Urinary bladder (tissue), 3 donors: ENCODE measurements around a stretch of chr2.

- PRO-cap = no peak
- RAMPAGE, long total RNA = no peak
Measured at GRCh38 chr2:132415750-132416241, 809 bp upstream of the GPR39 start.

- PRO-cap = no peak
- RAMPAGE, long total RNA = no peak
Measured at GRCh38 chr2:133469671-133470200, 98.5 kb downstream of the NCKAP5 start.

DNA sequence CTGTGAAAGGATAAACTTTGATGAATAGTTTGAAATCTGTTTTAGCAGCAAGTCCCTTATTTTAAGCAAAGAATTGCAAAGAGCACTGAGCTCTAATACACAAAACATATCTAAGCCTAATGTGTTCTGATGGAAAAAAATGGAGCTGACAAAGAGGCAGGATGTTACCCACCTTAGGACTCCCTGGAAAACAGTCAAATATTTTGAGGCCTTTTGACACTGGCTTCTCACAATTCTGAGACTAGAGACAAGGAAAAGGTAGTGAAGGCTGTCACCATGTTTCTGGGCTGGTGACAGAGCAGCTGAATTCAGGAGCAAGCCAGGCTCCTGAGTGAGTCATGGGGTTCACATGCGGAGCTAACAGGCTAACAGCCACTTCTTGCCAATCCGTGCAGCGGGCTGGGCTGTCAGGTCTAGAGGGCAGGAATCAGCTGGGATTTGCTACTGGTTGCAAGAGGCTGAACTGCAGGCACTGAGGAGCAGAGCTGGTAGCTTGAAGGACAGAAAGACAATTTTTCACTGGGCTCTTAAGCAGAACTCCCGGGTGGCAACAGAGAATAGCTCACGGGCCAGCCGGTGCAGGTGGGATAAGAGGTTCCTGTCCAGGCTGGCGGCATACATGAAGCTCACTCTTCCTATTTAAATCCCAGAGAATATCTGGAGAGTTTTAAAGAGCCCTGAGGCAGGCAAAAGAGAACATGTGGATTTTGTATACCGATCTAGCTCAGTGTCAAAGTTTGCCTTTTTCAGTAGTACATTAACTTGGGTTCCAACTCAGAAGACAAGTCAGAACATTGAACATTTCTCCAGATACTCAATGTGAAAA is 1.3 kb downstream of the NCKAP5 start:
- PRO-cap = no peak
- RAMPAGE, long total RNA = no peak

DNA sequence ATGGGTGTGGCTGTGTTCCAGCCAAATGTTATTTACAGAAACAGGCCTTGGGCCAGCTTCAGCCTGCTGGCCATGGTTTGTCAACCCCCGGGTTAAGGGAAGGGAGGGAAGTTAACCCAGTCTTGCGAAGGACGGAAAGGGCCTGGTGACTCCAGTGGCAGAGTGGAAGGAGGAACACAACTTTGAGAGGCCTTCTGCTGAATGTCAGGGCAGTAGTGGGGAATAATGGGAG is 34.3 kb upstream of the NCKAP5 start:
- PRO-cap = no peak
- RAMPAGE, long total RNA = no peak

GRCh38 chr2:133974378-133974615 is 279.6 kb upstream of the MGAT5 start:
- PRO-cap = no peak
- RAMPAGE, long total RNA = no peak

DNA sequence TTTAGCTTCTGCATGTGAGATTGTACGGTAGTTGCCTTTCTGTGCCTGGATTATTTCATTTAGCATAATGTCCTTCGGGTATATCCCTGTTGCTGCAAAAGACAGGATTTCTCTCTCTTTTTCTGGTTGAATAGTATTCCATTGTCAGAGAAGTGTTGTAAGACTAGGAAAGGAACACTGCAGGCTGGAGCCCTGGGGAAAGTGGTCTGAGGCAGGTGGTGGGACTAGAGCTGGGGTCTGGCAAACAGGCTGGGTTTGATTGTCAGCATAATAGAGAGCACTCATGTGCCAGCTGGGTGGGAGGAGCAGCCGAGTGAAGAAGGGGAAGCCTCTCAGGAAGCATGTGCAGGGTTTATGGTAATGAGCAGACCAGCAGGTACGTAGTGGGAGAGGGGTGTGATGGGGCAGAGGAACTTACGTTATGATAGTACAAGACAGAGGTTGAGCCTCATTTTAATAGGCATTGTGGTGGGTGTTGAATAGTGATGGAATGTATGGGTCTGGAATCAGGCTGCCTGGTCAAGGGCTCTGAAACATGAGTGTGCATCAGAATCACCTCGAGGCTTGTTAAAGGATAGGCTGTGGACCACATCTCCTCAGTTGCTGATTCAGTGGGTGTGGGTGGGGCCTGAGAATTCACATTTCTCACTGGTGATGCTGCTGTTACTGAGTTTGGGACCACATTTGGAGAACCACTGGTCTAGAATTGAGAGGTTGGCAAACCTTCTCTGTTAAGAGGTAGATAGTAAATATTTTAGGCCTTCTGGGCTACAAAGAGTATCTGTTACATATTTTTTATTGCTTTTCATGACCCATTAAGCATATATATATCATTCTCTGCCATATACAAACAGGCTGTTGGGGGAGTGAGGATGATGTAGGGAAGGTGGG is 1.7 kb upstream of the MGAT5 start:
- PRO-cap = no peak
- RAMPAGE, long total RNA = no peak

DNA sequence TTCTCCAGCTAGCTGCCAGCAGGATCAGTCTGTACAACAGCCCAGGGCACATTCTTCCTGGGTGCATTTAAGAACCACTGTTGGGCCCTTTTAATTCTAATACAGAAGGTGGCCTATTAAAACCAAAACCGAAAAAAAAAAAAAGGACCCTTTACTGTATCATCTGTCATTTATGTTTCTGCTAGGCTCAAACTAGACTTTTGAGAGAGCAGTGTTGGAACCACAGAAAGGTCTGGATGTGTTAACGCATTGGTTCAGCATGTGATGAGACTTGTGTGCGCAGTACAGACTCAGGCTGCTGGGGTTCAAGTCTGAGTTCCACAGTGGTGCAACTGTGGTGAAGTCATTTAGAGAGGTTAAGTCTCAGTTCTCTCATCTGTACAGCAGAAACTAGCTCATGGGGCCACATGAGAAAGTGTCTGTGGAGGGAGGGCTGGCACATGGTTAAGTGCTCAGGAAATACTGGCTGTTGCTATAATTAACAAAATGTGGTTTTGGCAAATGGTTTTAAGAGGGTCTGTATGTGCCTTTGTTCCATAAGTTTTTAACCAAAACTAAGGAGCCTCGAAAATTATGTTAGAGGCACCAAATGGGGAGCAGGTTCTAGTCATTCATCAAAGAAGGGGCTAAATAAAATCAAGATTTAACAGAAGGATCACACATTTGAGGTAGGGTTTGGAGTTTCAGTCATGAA is 29.1 kb downstream of the MGAT5 start:
- PRO-cap = no peak
- RAMPAGE, long total RNA = no peak

DNA sequence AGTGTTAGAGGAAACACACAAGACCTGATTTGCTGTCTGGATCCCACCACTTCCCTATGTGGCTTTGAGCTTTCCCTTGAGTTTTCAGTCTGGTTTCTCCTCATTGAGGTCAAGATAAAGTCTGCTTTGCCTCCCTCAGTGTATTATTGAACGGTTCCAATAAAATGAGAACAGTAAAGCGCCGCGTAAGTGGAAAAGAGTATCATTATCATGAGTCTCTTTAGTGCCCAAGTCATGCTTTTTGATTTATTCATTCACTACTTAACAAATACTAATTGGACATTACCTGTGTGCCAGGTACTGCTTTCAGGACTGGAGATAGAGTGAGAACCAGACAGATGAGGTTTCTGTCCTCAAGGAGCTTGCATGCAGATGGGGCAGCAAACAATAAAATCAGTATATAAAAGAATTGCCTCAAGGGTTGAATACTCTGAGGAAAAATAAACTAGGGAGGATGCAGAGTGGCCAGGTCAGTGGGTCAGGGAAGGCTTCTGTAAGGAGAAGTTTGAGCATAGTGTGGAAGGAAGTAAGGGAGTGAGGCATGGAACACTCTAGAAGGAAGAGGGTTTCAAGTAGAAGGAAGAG is 74.6 kb downstream of the MGAT5 start:
- PRO-cap = no peak
- RAMPAGE, long total RNA = no peak

GRCh38 chr2:134433980-134434152 is 180.0 kb downstream of the MGAT5 start:
- PRO-cap = no peak
- RAMPAGE, long total RNA = no peak

- PRO-cap = no peak
- RAMPAGE, long total RNA = no peak
Measured at GRCh38 chr2:134441026-134441840, 187.4 kb downstream of the MGAT5 start.

DNA sequence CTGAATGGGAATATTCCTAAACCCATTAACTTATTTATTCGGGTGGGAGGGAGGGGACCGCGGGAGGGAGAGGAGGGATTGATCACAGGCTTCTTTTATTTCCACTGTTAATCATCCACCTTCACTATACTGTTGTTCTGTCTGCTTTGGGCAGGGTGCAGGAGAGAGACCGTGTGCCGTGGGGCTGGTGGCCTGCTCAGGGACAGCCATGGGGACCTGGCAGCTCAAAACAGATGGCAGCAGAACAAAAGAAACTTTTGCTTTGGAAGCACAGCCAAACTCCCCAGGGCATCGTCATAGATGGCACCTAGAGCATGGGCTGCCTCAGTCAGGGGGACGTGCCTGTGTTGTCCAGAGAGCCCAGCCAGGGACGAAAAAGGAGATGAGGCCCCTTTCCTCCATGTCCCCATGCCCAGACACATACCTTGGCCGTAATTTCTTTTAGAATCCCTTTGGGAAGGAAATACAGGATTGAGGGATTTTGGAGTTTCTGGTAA is 195.4 kb downstream of the MGAT5 start:
- PRO-cap = no peak
- RAMPAGE, long total RNA = no peak

DNA sequence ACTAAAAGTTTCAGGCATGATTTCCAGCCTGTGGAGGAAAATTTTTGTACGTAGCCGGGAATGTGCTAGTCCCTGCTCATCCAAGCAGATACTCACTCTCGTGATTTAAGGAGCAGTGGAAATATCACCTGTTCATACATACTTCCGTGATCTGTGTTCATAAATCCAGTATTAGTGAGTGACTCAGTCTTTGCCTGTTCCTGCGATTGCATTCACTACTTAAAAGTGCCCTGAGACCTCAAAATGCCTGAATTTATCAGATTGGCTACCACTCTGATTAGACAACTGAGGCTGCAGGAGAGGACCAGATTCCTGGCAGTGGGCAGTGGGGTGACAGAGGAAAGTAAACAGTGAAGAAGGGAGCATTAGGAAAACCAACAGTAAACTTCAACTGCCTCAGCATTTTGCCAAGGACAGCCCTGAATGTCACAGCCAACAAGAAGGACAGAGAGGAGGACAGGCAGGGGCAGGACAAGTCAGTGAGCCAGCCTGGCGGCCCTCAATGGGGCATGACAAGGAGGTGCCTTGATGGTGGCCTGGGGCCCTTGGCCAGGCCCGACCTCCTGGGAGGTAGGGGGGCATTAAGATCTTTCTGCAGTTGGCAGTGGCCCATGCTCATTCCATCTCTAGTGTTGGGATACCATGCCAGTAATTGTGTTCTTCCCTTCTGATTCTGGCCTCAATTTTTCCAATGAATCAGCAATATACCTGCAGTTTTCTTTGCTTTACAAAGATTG is 24.2 kb downstream of the ACMSD start:
- PRO-cap = no peak
- RAMPAGE, long total RNA = no peak

GRCh38 chr2:134865054-134866205 is 27.0 kb downstream of the ACMSD start:
- PRO-cap = no peak
- RAMPAGE, long total RNA = no peak

- PRO-cap = no peak
- RAMPAGE, long total RNA = no peak
Measured at GRCh38 chr2:134917812-134918090, 871 bp upstream of the CCNT2 start.

GRCh38 chr2:135084596-135085312 is 32.7 kb downstream of the RAB3GAP1 start:
- PRO-cap = no peak
- RAMPAGE, long total RNA = no peak

DNA sequence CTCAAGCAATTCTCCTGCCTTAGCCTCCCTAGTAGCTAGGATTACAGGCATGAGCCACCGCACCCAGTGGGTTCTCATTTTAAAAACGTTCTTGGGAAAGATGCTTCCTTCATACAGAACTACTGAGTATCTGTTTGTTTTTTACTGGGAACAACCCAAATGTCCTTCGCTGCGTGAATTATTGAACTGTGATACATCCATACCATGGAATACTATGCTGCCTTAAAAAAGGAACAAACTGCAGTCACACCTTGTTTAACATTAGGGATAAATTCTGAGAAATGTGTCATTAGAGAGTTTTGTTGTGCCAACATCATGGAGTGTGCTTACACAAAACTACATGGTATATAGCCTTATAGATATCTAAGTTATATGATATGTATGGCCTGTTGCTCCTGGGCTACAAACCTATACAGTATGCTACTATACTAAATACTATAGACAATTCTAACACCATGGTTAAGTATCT is 6.5 kb downstream of the R3HDM1 start:
- PRO-cap = no peak
- RAMPAGE, long total RNA = no peak

- PRO-cap = no peak
- RAMPAGE, long total RNA = no peak
Measured at GRCh38 chr2:135629358-135630065, 98.2 kb downstream of the R3HDM1 start.

GRCh38 chr2:135742434-135742740 is 732 bp downstream of the UBXN4 start:
- PRO-cap = unidirectional peak, minus-strand start at chr2:135742644
- RAMPAGE, long total RNA = no peak

- PRO-cap = no peak
- RAMPAGE, long total RNA = no peak
Measured at GRCh38 chr2:136000368-136000959, 15.0 kb upstream of the DARS1 start.

DNA sequence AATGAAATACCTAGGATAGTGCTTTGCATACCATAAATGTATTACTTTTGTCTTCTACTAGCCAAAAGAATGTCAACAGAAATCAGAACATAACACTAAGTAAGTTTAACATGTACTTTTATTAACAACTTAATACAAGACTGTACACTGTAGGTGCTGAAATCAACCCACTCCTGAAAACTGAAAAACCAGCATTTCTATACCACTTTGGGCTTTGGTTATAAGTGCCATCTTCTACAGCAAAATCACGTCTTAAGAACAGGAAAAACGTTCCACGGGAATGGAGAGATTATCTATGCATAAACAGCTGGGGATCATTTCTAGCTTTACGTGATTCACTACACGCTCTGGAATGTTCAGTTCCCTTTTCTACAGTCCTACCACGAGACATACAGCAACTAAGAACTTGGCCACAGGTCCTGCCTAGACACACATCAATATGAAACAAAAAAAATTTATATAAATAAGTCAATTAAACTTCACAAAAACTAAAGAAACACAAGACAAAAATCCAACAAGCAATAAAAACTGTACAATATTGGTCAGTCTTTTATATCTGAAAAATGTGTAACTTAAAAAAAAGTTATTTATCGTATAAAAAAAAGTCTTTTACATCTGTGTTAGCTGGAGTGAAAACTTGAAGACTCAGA is 3.6 kb downstream of the CXCR4 start:
- PRO-cap = no peak
- RAMPAGE, long total RNA = no peak